Right common carotid artery plus branches (tissue), 1 donor: ENCODE results near the genes GLI3 and BLVRA.

- PRO-cap = no peak
Observed at GRCh38 chr7:40756907-40757157, 622.0 kb downstream of the SUGCT start.

DNA sequence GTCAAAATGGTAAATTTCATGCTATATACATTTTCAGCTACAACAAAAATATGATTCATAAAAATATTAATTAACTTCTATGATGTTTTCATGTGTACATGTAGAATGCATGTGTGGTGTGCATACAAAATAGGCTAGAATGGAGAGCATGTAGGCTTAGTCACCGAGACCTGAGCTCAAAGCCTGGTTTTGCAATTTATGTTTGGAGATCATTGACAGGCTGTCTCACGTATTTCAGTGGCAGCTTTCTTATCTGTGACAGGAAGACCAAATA is 625.7 kb downstream of the SUGCT start:
- PRO-cap = no peak

GRCh38 chr7:41466542-41467109 is 236.3 kb downstream of the INHBA start:
- PRO-cap = no peak

- PRO-cap = no peak
Observed at GRCh38 chr7:41692909-41693749, 9.8 kb downstream of the INHBA start.

- PRO-cap = no peak
Observed at GRCh38 chr7:41705918-41706843, 3.3 kb upstream of the INHBA start.

DNA sequence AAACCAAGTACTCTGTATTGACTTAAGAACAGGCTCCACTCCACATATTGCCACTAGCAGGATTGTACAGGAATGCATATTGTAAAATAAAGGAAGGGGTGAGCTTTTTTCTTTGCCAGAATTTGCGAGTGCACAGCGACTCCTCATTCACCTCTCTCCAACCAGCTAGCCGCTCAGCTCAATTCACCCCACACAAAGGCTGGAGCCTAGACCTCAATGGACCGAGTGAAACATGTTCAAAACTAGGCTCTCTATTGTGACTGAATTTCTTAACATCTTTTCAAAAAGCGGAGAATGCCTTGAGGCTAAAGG is 84.3 kb downstream of the GLI3 start:
- PRO-cap = no peak

DNA sequence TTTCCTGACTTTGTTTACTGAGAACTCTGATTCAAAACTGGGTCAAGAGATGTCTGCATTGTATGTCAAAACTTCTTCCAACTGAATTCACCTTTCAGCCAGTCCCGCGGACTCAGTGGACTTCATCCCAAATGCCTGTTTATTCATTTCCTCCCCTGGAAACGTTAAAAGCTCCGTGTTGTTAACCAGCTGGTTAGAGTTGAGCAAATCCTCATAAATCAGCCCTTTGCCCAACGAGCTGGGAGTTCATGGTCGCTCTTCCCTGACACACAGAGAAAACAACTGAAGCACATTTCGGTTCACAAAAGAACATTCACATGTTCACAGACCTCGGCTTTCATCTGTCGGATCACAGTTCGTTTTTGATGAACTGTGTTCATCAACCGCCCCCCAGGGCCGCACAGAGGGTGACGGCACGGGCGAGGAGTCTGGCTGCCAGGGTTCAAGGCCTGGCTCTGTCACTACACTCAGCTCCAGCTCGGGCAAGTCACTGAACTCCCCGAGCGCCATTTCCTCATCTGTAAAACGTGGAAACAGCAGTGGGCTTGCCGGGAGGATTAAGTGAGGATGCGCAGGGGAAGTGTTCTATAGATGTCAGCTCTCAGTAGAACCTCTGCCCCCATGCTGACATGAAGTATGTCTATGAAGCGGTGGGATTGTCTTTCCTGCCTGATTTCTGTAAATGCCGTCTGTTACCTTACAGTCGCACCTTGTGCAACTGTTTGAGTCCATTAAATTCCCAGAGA is 62.5 kb downstream of the GLI3 start:
- PRO-cap = no peak

DNA sequence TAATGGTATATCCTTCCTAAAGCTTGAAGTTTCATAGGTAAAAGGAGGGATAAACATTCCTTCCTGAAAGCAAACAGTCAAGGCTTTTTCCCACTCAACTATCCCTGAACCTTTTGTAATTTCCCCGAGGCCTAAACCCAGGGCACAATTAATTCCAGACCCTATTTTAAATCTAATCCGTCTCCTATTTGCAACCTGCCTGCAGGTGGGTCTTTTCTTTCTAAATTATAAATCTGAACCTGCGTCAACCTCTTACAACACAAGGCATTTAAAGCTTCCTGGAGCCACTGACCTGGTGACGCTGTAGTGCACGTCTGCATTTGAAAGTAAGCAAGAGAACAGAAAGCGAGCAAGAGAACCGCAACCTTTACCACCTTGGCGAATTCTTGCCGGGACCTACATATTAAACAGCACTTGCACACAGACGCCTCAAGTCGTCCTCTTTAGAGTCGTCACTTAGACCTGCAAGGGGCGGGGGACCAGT is 9.6 kb downstream of the GLI3 start:
- PRO-cap = no peak

DNA sequence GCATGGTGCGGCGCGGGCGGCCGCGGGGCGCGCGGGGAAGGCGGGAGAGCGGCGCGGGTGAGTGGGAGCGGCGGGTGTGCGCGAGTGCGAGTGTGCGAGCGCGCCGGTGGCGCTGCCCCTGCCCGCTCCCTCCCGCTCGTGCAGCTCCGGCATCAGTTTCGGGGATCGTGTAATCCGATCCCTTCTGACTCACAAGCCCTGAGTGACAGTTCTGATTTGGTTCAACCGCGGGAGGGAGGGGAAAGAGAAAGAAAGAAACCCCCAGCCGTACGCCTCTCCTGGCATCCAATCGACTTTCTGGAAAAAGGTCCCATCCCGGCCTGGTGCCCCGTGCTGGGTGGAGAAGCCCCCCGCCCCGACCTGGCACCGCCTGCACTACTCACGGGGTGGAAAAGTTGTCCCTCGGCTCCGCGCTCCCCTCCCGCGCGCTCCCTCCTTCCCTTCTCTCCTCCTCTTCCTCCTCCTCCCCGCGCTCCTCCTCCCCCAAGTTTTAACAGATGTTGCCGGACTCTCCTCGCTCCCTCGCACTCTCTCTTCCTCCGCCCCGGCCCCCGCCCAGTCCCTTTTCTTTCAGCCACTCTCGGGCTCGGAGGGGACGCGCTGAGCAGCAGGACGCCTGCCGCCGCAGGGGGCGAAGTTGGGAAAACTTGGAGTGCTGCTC is at the start of gene GLI3:
TSS of gene GLI3 (minus strand) at position 94 of the 661 bp plus-strand sequence.
- PRO-cap = bidirectional peak, plus-strand start at position 224 of the sequence, minus-strand start at position 160 of the sequence; bidirectional peak, plus-strand start at position 486 of the sequence, minus-strand start at position 438 of the sequence

DNA sequence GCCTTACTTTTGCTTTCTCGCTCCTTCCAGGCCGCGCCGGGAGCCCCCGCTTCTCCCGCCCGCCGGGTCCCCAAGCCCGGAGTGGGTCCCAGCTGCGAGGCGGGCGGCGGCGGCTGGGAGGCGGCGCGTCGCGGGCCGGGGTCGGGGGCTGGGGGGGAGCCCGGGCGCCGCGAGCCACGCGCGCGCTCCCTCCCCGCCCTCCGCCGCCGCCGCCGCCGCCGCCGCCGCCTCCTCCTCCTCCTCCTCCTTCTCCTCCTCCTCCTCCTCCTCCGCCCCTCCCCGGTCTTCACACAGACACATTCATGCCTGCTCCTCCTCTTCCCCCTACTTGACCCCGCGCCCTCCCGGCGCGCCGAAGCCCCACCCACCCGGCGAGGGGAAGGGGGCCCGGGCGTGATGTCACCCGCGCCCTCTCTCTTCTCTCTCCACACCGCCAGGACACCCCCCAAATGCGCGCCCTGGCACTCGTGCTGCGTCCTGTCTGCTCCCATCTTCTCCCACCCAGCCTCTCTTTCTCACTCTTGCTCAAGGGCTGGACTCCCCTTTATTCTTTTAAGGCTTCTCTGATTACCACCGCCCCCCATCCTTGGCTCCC is 865 bp upstream of the GLI3 start:
- PRO-cap = bidirectional peak, plus-strand start at position 265 of the sequence, minus-strand start at position 205 of the sequence; bidirectional peak, plus-strand start outside the sequence, minus-strand start at position 517 of the sequence

- PRO-cap = no peak
Observed at GRCh38 chr7:42240269-42240816, 3.3 kb upstream of the GLI3 start.

DNA sequence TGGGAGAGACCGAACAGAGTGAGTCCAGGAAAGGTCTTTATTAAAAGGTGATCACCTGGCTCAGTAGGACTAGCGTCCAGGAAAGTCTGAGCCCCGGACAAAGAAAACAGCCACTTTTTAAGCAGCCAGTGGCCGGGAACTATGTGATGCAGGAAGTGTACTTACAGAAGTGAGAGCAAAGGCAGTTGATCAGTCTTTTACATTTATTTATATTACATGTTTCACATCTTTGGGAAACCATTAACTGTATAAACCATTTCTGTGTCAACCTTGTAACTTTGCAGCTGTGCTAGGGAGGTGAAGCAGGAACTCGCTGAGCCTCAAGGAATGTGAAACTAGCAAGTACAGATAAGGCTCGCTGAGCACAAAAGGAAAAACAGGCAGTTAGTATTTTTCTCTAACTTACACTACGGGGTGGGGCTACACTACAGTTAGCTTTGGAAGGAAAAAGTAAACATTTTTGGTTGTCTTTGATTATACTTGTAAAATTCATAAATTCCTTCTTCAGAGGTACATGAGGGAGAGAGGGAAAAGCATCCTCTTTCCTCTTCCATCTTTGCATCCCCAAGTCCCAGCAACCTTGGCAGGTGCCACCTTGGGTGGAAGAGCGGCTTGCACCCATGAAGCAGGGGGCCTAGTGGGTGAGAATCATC is 39.8 kb upstream of the HECW1 start:
- PRO-cap = no peak

DNA sequence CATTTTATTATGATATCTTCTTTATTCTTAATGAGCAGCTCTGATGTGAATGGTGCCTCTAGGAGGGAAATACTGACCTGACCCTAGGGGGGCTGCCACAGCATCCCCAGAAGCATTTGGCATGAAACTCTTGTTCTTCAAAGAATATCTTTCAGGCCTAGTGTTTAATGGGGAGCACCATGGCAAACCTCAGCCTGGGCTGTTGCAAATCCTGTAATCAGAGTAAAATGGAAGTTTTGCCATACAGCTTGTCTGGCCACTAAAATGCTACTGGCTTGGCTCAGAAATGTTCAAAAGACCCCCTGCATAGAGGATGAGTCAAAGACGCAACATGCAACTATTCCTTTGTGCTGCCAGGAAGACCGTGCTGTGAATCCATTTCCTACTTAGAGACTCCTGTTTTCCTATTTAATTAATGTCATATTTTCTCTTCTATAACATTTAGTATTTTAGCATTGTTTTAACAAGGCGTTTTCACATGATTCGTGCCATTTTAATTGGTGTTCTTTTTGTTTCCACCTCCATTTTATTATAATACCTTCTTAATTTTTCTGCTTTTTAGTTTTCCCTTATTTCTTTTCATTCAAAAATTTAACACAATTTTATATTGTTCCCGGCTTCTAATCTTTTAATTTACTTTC is 26.8 kb downstream of the HECW1 start:
- PRO-cap = no peak

DNA sequence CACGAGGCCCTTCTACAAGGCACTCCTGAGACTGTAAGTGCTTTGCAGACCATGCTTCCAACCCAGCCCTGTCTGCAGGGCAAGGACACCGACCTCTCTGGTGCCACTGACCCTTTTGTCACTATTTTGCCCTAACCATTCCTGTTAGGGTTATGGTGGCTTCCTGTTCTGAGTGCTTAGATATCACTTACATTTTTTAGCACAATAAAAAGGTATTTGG is 41.8 kb upstream of the STK17A start:
- PRO-cap = no peak

GRCh38 chr7:43584033-43584669 is 1.2 kb downstream of the STK17A start:
- PRO-cap = no peak

GRCh38 chr7:43607997-43608983 is 25.4 kb downstream of the STK17A start:
- PRO-cap = no peak

GRCh38 chr7:43618677-43619363 is 35.9 kb downstream of the STK17A start:
- PRO-cap = no peak

- PRO-cap = bidirectional peak, plus-strand start at chr7:43758687, minus-strand start at chr7:43758569
Observed at GRCh38 chr7:43757927-43758968, at the start of gene BLVRA. BLVRA (plus strand) TSS chr7:43758680.

DNA sequence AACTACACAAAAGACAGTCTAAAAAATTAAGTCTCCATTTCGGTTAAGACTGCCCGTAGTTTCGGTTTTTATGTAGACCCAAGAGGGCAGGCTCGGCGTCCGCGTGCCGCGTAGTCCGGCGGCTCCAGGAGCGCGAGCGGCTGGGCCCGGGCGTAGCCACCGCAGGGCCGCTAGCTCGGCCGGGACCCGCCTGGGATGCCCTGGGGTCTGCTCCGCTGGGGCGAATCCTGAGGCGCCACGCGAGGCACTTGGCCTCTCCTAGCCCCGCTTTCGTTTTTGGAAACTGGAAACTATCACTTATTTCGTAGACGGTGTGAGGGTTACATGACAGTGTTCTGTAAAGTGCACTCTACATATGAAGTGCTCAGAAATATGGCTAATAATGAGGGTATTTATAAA is 488 bp downstream of the BLVRA start:
- PRO-cap = no peak

DNA sequence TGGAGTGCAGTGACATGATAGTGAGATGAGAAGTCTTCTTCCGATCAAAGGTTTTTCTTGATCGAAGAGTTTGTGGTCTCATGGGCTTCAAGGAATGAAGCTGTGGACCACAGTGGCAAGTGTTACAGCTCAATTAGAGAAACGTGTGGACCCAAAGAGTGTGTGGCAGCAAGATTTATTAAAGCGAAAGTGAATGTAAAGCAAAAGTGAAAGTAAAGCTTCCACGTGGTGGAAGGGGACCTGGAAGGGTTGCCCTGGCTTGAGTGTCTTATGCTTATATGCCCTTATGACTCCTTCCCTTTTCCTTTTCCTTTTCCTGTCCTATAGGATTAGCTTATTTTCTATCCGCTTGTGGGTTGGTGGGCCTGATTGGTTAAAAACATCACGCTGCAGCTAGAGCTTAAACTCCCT is 34.9 kb downstream of the MRPS24 start:
- PRO-cap = no peak